Trachea (tissue), 1 donor: ENCODE data around the genes NANS and ALG2.

GRCh38 chr9:98056027-98056814 is at the start of gene NANS:
Gene NANS, plus strand, starts transcription at chr9:98056732.
- PRO-cap = bidirectional peak, plus-strand start at chr9:98056744, minus-strand start at chr9:98056604

DNA sequence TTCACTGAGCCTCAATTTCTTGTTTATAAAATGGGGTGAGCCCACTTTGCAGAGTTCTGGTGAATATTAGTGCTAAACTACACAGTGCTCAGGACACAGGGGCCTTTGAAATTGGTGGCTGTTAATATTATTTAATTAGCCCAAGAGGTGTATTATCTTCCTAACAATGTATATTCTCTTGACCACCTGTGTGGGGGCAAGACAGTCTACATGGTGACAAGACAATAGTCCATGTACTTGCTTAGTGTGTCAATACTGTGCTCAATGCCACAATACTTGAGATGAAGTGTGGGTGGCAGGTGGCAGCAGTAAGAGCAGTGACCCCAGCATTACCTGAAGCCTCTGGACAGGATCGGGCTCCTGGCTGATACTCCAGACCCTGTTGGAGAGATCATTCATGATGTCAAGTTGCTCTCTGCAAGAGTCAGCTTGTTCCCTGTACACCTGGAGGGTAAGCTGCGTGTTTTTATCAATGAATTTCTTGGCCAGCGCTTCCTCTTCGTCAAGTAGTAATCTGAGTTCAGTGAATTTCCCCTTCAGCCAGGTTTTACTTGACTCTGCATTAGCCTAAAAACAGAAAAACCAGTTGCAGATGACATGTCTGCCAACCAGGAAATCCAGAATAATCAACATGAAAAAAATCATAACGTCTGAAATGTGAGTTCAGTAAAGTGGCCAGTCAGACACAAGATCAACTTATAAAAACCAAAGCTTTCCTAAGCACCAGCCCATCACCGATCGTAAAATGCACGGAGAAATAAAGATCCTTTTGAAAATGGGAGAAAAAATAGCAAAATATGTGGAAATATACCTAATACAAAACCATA is 19.2 kb downstream of the TRIM14 start:
- PRO-cap = no peak

DNA sequence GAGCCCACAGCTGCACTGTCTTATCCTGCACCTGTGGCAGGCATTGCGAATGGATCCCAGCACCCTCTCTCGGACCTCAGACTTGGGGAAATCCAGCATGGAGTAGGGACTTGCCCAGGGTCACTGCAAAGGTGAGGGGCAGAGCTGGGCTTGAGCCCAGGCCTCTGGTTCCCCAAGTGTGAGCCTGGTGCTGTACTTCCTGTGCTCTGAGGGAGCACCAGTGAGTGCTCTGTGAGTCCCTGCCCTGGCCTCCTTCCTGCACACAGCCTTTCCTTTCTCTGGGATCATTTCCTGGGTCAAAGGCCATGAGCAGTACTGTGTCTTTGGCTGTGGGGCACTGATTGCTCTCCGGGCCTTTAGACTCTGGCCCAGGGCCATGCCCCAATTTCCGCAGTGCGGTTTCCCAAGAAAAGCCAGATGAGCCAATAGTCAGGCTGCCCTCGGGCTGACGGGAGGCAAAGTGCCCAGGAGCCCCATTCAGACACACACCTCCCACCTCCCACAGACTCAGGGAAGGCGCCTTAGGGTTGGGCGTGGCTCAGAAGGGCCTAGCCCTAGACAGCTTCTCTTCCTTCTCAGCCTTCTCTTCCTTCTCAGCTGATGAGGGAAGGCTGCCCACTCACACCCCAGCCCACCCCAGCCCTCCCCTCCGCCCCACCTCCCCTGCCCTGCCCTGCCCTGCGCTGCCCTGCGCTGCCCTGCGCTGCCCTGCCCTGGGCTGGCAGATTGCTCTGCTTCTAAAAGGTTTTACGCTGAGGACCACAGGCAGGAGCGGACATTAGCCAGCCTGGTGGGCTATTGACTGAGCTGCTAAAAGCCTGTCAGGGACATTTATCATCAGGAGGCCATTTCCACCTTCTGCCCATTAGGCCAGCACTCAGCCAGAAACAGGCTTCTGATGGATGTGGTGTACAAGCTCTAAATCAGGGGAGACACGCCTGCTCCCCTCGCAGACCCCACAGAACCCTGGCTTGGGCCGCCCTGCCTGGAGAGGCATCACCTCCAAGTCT is 23.5 kb upstream of the TRIM14 start:
- PRO-cap = no peak

GRCh38 chr9:98168876-98169586 is 23.4 kb downstream of the CORO2A start:
- PRO-cap = no peak

GRCh38 chr9:98226454-98226948 is 28.9 kb downstream of the TBC1D2 start:
- PRO-cap = no peak

DNA sequence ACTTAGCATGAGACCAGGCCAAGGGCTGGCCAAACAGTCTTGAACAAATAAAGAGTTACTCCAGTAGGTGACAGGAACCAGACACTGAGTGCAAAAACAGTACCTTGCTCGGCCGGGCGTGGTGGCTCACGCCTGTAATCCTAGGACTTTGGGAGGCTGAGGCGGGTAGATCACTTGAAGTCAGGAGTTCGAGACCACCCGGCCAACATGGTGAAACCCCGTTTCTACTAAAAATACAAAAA is 25.0 kb downstream of the TBC1D2 start:
- PRO-cap = no peak

- PRO-cap = no peak
These were observed 8.1 kb upstream of the TBC1D2 start for GRCh38 chr9:98263564-98263849.

DNA sequence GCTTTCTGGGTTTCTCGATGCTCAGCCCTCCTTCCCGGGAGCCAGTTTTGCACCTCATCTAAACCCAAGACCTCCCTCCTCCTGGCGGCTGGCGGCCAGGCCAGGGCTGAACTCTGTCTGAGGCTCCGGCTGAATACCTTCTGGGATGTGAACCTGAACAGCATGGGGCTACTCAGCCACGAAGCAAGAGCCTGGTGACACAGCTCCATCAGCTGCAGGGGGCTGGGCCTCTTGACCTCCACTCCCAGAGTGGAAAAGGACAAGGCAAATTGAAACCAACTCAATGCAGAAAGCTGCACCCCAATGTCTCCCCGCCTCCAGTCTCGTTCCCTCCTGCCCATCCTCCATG is 4.7 kb downstream of the ANKS6 start:
- PRO-cap = no peak

- PRO-cap = no peak
These were observed 31.8 kb downstream of the COL15A1 start for GRCh38 chr9:98975427-98975929.

DNA sequence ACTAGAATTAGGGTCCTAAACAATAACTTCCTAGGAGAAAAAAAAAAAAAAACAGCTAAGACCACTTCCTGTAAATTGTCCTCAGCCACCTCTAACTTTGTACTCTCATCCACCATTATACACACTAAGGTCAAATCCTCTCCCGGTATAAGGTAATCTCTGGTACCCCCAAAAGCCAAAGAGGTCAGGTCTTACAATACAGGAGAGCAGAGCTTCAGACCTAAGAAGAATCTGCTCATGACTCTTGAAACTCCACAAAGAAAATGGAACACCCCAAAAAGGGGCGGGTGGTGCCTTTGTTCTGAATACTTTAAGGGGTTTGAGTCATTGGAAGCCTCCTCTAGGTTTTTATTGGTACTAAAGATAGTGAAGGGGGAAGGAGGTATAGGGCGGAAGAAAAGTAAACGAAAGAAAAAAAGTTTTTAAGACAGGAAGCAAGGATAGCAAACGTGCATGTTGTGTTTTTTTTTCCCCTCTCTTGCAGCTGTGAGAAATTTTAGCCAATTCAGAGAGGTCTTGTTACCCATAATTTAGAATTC is 69.9 kb downstream of the COL15A1 start:
- PRO-cap = no peak

GRCh38 chr9:99019704-99020268 is 76.1 kb downstream of the COL15A1 start:
- PRO-cap = no peak

DNA sequence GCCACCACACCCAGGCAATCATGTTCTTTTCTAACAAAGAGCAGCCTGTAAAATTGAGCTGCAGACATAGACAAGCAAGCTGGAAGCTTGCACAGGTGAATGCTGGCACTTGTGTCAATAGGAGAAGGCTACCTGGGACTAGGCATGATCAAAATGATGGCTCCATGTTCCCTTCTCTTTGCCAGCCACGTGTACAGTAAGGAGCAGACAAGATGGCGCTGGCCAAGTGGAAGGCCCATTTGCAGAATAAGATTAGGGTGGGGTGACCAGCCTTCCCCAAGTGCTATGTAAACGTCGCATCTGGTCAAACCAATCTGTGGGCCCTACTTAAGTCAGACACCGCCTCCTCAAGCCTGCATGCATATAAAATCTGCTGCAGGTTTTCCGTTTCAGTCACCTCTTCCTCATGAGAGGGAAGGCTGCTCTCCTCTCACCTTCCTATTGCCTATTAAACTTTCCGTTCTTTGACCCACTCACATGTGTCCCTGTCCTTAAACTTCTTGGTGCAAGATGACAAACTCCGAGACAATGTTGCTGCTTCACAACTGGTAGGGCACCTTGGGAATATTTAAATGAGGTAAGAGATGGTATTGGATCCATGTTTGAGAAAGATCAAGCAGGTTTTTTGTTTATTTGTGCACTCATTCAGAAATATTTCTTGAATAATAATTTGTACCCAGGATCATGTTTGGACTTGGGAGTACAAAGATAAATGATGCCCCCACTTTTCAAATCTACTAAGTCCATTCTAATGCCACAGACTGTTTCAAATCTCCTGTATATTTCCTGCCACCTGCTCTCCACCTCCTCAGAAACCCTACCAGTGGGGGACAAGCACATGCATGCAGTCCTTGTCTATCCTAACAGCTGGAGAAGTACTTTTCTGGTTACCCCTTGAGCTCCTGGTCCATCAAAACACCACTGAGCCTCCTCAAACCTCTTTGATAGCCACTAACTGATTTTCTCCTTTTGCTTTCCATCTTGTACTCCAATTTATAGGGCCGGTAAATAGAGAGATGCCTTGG is 30.6 kb upstream of the TGFBR1 start:
- PRO-cap = no peak

DNA sequence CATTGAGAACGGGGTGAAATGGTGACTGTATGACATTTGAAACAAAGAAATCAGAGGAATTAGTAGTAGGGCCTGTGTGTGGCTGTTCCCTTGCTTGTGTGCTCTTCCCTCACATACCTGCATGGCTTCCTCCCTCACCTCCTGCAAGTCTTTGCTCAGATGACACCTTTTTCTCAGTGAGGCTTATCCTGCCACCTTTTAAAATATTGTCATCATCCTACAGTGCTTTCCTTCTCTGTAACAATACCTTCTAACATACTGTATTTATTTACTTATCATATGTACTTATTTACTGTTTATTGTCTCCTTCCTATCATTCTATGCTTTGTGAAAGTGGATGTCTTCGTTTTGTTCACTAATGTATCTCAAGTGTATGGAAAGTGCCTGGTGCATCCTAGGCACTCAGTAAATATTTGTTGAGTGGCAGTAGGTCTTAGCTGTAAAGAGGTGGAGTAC is 7.3 kb downstream of the TGFBR1 start:
- PRO-cap = no peak

- PRO-cap = bidirectional peak, plus-strand start at chr9:99222317, minus-strand start at chr9:99221929
These were observed at the start of gene ALG2 for GRCh38 chr9:99220852-99222123. Gene ALG2, minus strand, starts transcription at chr9:99221942.

GRCh38 chr9:99721339-99721638 is 100.4 kb upstream of the NR4A3 start:
- PRO-cap = no peak

DNA sequence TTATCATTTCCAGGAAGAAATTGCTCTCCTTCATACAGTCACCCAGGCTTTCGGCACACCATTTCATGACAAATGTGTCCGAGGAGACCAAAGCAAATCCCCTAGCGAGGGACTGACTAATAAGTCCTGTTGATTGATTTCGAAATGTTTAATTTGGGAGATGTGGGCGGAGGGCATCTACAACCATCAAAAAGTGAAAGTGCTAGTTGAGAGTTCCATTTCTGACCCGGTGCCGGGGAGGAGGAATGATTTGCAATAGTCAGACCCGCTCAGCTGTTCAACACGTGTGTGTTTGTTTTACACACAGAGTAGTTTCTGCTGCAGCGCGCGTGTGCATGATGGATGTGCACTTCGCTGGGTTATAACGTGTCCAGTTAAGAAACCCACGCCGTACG is 908 bp upstream of the NR4A3 start:
- PRO-cap = bidirectional peak, plus-strand start at position 310 of the sequence, minus-strand start at position 231 of the sequence

GRCh38 chr9:99836047-99836880 is 14.6 kb downstream of the NR4A3 start:
- PRO-cap = no peak

DNA sequence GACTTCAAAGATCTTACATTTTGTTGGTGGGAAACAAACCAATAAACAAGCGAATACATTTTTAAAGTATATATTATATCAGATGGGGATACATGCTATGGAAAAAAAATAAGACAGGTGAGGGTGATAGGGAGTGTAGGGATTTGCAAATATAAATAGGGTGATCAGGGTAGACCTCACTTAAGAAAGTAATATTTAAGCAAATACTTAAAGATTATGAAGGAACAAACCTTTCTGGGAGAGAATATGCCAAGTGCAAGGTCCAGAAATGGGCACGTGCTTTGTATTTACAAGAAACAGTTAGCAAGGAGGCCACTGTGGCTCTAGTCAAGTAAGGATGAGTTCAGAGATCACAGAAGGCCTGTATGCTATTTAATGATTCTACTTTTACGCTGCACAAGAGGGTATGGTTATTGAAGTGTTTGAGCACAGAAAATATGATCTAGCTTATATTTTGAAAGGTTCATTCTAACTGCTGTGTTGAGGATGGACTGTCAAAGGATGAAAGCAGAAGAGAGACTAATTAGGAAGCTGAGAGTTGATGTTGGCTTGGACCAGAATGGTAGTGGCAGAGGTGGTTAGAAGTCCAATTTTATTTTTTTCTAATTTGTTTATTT is 64.6 kb downstream of the INVS start:
- PRO-cap = no peak

GRCh38 chr9:100351750-100352742 is 696 bp downstream of the TEX10 start:
- PRO-cap = no peak

- PRO-cap = bidirectional peak, plus-strand start at chr9:100411856, minus-strand start at chr9:100411755
These were observed 15.5 kb upstream of the MSANTD3 start for GRCh38 chr9:100411408-100411959.